ENCODE data around the genes CCDC80 and CCDC191.

DNA sequence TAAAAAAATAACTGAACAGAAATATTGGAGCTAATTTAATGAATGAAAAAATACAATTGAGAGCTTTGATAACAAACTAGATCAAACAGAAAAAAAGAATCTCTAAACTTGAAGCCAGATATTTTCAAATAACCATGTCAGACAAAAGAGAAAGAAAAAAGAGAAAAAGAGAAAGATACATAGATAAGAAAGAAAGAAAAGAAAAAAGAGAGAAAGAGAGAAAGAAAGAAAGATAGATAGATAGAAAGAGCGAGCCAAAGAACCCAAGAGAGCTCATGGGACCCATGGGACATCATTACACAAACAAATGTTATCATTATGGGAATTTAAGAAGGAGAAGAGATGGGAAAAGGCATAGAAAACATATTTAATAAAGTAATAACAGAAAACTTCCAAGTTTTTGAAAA is 69.4 kb downstream of the SLC9C1 start:
- PRO-cap: no peak
- RAMPAGE, long total RNA, 4 experiments: no peak in any of the 4 experiments

- PRO-cap: no peak
- RAMPAGE, long total RNA, 4 experiments: no peak in any of the 4 experiments
Observed at GRCh38 chr3:112303803-112304939, 10.2 kb upstream of the SLC9C1 start.

DNA sequence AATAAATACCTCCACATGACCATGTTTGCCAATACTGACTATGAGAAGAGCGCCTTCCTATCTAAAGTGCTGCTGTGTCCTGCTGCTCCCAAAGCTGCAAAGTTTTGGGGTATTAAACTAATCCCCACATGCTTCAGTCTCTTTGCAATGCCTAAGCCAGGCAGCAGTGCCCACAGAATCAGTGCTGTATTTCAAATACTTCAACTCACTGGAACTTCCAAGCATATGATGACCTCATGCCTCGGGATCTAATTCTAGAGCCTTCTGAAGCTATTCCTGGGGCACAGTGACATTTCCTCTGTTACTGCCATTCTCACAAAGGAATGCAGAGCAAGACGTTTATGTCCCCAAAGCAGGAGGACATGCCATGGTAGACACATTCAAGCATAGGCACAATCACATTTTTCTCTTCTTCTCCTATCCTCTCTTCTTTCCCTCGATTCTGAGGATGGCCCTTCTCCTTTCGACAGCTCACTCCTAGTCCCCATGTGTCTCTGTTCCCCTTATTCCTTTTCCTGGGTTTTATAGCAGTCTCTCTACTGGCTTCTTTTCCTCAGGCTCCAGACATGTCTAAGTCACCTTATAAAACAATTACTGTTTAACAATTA is 78.5 kb downstream of the CD200 start:
- PRO-cap: no peak
- RAMPAGE, long total RNA, 4 experiments: no peak in any of the 4 experiments

GRCh38 chr3:112422526-112423293 is 76.6 kb downstream of the BTLA start:
- PRO-cap: no peak
- RAMPAGE, long total RNA, 4 experiments: no peak in any of the 4 experiments

- PRO-cap: no peak
- RAMPAGE, long total RNA, 4 experiments: no peak in any of the 4 experiments
Observed at GRCh38 chr3:112497831-112498251, 1.4 kb downstream of the BTLA start.

DNA sequence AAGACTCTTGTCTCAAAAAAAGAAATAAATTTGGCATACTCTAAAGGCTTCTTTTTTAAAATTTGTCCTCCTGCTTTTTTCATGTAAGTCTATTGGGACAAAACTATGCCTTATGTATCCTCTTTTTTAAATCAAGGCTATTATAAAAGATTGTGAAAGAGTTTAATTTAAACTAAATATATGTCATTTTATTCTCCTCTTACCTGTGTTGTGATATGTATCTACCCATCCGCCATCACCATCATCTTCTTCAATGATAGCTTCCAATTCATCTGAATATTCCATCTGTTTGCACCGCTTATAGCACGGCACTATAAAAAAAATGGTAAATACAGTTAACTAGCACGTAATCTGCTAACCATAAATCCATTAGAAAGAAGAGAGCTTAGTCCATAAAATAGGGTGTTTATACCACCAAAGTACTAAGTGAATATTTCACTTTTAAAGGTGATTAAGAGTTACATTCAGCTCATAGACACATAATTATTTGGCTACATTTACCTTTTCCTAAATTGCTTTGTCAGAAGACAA is 13.4 kb downstream of the ATG3 start:
- PRO-cap: no peak
- RAMPAGE, long total RNA, 4 experiments: no peak in any of the 4 experiments

DNA sequence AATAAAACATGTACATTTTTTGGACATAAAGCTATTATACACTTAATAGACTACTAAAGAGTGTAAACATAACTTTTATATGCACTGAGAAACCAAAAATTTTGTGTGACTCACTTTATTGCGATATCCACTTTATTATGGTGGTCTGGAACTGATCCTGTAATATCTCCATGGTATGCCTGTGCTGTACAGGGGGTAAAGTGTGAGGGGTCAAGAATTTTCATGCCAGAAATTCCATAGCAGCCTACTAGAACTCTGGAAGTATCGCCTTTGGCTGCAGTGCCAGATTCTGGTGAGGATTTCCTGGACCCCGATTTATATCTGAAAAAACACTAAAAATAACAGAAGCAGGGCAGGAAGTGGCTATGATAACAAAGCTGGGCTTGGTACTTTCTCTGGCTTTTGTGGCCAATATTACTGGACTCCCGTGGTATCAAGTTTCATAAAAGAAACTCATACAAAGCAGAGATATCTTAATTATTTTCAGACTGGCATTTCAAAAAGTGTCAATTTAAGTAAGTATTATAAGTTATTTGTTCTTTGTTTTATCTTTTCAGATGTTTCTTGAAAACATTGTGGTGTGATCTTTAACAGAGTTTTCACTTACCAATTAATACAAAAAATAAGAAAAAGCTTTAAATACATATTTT is 36.4 kb downstream of the CCDC80 start:
- PRO-cap: no peak
- RAMPAGE, long total RNA, 4 experiments: no peak in any of the 4 experiments

DNA sequence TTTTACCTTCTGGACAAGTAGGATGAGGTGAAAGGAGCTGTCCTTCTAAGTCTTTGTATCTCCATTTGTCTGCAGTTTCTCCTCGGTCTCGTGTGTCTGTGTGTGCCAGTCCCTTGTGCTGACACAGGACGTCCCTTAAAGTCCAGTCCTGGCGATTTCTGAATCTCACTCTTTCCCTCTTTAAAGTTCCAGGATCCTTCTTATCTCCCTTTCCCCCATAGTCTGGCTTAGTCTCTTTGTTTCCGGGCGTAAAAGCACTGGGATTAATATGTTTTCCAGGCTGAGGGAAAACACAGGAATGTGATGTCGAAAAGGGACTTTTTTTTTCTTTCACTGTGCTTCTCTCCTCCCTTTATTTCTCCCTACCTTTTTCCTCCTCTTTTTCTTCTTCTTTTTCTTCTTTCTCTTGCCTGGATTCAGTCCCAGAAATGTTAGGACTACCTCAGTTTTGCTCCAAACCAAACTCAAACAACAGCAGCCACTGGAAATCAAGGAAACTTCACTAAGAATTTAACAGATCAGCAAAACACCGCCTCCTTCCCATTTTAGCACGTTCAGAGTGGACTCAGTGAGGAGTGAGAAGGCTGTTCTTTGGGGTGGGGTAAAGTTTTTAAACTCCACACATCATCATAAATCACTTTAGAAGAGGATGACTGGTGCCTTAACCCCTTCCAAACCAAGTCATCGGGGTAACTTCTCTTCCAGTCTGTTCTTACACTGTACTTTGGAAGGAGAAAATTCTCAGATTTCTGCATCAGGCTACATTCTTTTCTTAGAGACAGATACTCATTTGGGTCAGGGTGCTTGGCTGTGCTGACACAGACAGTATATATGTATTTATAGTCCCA is at the start of gene CCDC80:
Gene CCDC80 (minus strand): TSS at position 586 of the 848 bp plus-strand sequence.
- PRO-cap: no peak
- RAMPAGE, long total RNA, 4 experiments: start-site peak on the minus strand in 4 of 4 experiments, centred at positions 95 to 735 of the sequence, 17 to 5,248 reads per replicate

DNA sequence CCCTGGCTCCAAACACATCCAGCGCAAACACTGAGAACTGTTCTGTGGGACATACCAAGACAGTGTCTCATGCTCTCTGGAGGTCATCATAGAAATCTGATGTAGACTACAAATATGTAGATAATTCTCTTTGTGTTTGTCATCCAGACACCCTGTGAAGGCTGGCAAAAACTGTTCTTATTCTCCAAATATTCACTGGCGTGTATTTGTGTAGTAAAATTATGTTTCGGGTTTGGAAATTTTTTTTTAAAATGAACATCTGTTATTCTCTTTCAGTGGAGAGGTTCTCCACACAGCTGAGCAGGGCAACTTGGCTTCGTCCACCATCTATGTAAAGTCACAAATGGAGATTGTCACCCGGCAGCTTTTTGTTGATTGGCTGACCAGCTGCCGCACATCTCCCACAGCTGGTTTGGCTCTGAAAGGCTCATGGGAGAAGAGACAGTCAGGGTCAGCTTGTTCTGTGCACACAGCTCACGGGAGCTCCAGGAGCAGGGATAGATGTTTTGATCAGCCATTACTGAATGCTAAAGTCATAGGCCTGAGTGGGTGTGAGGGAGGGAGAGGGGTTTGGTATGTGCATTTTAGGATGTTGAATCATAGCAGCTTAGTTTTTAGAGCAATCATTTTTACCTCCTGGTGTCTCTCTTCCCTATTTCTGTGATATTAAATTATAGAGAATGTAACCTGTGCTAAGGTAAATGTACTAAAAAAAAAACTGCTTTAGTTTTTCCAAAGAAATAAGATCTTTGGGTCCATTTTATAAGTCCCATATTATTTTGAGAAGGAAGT is 12.9 kb upstream of the CCDC80 start:
- PRO-cap: no peak
- RAMPAGE, long total RNA, 4 experiments: no peak in any of the 4 experiments

DNA sequence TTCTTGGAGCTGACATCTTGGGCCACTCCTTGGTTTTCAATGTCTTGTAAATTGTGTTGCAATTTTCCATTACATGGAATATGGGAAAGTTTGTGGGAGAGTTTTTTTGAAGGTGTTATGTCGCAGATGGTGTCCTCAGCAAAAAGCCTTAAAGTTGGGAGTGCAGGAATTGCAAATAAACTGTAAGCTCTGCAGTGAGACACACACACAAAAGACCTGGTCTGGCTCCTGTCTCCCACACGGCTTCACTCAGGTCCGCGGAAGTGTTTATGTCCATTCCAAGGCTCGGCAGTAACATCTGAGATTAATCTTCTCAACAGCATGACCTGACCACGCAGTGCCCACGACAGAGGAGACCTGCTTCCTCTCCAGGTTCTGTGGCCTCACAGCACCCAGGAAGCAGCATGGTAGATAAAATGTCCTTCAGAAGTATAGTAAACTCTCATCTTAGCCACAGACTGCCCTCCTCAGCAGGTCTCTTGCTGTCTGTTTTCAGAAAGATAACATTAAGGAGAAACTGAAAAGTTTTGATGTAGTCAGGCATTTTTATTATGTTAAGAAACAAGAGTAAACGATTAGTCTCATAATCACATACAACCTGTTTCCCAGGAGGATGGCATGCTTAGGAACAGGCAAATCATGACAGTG is 34.8 kb downstream of the CD200R1L start:
- PRO-cap: no peak
- RAMPAGE, long total RNA, 4 experiments: no peak in any of the 4 experiments

GRCh38 chr3:113051665-113052187 is 32.3 kb upstream of the NEPRO start:
- PRO-cap: no peak
- RAMPAGE, long total RNA, 4 experiments: no peak in any of the 4 experiments

GRCh38 chr3:113193153-113193735 is 18.1 kb upstream of the BOC start:
- PRO-cap: no peak
- RAMPAGE, long total RNA, 4 experiments: no peak in any of the 4 experiments

DNA sequence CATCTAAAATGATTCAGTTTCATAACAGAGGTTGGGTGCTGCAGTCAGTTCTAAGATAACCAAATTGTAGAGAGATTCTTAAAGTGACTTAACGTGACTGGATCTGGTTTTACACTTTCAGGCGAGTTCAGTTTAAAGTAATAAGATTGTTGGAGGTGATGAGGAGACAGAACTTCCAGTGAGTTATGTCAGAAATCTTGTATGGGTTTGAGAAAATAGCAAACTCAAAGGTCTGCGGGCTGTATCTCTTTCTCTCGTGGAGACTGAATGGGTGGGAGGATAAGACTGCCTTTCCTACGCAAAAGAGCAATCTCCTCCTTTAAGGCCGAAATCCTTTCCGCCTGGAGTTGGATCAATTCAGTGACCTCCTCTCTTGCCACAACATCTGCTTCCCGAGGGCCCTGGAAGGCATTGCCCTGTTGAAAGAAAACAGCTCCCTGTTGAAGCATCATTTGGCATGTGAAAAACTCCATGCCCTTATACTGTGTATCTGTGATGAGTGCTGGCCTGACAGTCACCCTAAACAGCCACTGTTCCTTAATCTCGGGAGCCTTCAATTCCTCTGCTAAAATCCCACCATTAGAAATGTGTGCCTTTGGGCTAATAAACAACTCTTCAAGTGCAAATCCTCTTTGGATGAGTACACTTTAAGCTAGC is 80.1 kb downstream of the BOC start:
- PRO-cap: no peak
- RAMPAGE, long total RNA, 4 experiments: no peak in any of the 4 experiments

DNA sequence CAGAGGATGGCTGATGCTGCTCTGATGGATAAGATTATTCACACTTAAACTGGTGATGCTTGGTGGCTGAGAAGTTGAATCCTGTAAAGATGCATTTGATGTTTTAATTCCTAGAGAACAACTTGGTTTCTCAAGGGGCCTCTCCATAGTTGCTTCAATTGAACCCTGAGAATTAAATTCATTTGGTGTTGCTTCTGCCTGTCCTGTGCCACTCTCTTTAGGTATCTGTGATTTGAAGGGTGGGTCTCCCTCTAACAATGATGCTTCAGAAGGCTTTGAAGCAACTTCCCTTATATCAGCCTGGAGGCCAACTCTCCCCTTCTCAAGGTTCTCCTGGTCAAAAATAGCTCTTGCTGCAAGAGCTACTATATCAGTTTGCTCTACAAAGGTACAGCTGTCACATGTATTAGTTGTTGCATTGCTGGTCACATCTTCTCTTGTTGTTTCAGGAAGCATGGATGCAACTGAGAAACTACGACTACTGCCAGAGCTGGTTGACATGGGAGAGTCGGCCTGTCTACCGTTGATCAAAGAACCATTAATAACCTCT is 38.4 kb downstream of the USF3 start:
- PRO-cap: no peak
- RAMPAGE, long total RNA, 4 experiments: no peak in any of the 4 experiments

GRCh38 chr3:113663854-113664334 is 32.5 kb downstream of the USF3 start:
- PRO-cap: no peak
- RAMPAGE, long total RNA, 4 experiments: no peak in any of the 4 experiments

DNA sequence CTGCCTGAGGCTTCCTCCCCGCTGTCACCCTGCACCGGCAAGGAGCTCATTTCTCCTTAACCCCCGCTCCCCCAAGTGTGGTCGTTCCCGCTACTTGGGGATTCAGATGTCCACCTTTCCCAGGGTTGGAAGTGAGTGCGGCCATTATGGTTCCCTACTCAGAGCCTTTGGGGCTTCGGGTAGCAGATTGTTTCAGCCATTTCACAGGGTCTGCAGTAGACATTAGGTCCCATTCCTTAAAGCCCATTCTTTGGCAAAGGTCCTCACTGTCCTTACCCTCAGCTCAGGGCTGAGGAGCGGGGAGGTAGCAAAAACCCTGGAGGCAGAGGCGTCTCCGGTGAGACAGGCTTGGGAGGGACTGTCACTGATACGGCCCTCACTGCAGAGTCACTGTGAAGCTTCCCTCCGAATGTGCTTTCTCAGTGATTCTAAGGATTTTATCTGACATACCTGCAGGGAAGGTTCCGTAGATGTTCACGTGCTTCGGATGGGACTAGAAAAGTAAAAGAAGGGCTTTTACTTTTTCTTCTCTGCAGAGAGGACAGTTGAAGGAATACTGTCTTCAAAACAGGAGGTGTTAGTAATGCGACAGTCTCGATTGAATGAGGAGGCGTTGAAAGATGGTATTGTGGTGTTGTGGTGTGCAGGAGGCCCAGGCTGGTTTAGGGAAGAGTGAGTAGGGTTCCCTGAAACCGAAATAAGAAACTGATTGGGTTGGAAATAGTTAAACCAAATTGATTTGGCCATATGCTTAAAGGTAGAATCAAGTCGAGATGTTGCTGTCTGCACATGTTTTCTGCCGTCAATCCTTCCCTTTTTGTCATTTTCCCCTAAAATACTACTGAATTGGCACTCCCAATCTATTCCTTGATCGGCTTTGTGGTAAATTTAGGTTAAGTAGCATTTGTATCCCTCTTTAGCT is 634 bp downstream of the ATP6V1A start:
- PRO-cap: no peak
- RAMPAGE, long total RNA, 4 experiments: no peak in any of the 4 experiments

DNA sequence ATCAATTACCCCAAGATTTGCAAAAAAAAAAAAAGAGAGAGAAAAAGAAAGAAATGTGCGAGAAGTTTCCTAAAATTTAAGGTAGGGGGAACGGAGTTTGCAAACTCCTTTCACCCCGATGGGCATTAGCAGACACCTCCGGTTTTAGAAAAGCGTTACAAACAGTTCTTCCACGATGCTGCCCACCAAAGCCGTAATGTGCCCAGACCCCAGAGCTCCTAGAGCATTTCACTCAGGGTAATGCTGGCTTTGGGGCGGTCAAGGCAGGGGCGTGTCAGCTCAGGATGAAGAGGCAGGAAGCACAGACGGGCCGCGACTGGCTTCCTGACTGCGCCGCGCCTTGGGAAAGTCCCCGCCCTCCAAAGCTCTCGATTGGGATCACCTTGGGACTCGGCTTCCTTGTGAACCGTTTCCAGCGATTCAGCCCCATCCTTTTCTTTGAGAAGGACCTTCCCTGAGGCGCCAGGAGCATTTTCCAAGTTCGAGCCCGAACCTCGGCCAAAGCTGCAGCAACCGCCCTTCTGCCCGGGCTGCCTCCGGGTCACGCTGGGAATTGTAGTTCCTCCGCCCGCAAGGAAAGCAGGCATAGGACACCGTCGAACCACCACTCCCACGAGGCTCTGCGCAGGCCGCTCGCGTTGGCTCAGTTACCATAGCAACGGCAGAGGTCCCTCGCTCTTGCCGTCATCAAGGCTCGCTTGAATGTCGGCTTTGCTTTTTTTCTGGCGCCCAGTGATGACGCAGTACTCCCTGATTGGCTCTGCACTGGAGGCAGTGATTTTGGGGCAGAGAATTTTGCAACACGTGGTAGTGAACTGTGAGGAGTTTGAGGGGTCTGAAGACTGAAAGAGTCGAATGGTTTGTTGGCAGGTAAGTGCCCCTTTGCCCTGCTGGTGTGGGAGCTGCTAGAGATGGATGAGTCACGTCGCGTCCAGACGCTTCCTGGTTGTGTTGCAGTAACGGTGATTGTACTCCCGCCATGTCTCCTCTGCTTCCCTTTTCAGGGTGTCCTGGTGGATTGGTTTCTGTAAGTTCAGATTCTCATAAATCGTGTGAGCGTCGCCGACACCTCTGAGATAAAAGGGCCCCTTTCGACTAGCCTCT is at the start of gene CCDC191:
Gene CCDC191 (minus strand): TSS at position 532 of the 1,104 bp plus-strand sequence.
- PRO-cap: no peak
- RAMPAGE, long total RNA, 4 experiments: start-site peak on the plus strand in 2 of 4 experiments, centred at positions 765 to 790 of the sequence, 32 to 530 reads per replicate; start-site peak on the minus strand in 2 of 4 experiments, centred at positions 522 to 534 of the sequence, 35 to 37 reads per replicate

DNA sequence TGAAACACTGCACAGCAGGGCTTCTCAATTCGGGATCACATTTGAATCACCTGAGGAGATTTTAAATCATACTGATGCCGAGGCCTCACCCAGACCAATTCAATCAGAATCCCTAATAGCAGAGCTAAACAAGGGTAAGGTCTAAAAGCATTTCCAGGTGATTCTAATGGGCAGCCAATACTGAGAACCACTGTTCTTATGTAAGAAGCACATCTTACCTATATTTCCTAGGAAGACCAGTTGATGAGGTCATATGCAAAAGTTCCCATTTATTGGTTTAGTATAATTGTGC is 2.1 kb downstream of the TIGIT start:
- PRO-cap: no peak
- RAMPAGE, long total RNA, 4 experiments: no peak in any of the 4 experiments

DNA sequence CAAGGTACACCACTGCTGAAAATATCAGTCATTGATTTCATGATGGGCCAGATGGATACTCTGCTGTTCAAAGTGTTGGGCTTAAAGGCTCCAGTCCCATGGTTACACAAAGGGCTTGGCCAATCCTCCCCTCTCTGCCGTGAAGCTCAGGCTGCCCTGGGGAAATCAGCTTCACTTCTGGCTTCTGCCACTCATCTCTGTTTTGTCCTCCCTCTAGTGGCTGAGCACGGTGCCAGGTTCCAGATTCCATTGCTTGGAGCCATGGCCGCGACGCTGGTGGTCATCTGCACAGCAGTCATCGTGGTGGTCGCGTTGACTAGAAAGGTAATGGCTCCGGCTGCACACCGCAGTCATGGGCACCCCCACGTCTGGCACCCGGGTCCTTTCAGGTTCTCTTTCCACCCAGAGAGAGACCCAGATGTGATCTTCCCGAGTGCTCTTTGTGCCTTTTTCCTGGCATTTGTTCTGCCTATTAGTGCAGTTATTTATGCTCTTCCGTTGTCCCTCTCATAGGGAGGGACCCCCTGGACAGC is 5.6 kb downstream of the TIGIT start:
- PRO-cap: no peak
- RAMPAGE, long total RNA, 4 experiments: no peak in any of the 4 experiments

DNA sequence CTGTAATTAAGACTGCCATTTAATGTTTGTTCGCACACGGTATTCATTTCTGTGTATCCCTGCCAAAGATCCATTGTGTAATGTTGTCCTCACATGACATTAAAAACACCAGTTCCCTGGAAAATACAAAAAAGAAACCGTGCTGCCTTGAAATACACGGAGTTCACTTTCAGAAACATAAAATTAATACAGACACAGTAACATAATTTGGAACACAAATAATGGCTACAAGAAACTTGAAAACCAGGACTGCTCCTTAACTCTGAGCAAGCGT is 125.2 kb downstream of the TIGIT start:
- PRO-cap: no peak
- RAMPAGE, long total RNA, 4 experiments: no peak in any of the 4 experiments

Measured in omental fat pad (tissue), 4 donors.